Upper lobe of left lung (tissue), 5 donors: ENCODE results near the genes TNFSF4 and ANKRD45.

- PRO-cap, 2 experiments = no peak in any of the 2 experiments
- RAMPAGE, long total RNA, 4 experiments = start-site peak on the plus strand in 2 of 4 experiments, at chr1:171532289-171532754 at its widest, 18 to 517 reads per replicate
Observed at GRCh38 chr1:171532196-171532994, 47.1 kb downstream of the PRRC2C start.

DNA sequence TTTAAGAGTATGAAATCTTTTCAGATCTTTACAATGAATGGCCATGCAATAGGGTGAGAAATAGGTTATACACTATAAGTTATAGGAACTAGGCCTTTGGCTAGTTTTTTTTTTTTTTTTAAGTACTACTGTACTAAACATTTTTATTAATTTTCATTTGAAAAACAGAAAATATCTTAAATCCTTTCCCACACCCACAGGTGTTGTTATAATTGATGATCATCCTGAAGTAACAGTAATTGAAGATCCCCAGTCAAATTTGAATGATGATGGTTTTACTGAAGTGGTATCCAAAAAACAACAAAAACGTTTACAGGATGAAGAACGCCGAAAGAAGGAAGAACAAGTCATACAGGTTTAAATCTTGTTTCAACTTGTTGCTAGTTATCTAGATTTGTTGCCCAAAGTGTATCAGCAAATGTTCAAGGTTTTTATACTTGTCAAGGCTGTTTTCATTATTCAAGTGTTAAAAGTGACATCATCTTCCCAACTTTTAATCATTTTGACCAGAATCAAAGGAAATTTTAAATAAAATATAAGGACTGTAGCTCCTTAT is 64.6 kb downstream of the PRRC2C start:
- PRO-cap, 2 experiments = no peak in any of the 2 experiments
- RAMPAGE, long total RNA, 4 experiments = start-site peak on the plus strand in 1 of 4 experiments, centred at position 205 of the sequence, 25 reads per replicate

- PRO-cap, 2 experiments = no peak in any of the 2 experiments
- RAMPAGE, long total RNA, 4 experiments = no peak in any of the 4 experiments
Observed at GRCh38 chr1:171655325-171655984, 3.0 kb upstream of the MYOC start.

GRCh38 chr1:172109074-172110025 is 268.1 kb downstream of the DNM3 start:
- PRO-cap, 2 experiments = no peak in any of the 2 experiments
- RAMPAGE, long total RNA, 4 experiments = no peak in any of the 4 experiments

DNA sequence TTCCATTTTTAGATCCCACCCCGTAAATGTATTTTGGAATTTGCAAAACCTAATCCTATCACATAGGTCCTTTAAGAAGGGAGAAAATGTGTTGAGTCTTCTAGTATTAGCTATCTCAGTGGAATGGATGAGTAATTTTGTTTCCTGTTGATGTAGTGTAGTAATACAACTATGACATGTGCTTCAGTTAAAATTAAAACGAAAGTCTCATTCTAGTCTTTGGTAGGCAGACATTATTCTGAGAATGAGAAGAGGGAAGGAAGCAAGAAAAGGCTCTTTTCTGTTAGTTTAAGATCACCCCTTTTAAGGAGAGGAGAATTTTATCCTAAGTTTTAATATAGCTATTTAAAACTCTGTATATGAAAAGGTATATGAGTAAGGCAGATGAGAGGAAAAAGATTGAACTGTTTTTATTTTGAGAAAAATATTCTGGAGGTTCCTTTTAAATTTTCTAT is 265.8 kb upstream of the C1orf105 start:
- PRO-cap, 2 experiments = peak in 2 of 2 experiments; most common plus-strand start position 236 of the sequence (in 2); most common minus-strand start position 120 of the sequence (in 1)
- RAMPAGE, long total RNA, 4 experiments = no peak in any of the 4 experiments

DNA sequence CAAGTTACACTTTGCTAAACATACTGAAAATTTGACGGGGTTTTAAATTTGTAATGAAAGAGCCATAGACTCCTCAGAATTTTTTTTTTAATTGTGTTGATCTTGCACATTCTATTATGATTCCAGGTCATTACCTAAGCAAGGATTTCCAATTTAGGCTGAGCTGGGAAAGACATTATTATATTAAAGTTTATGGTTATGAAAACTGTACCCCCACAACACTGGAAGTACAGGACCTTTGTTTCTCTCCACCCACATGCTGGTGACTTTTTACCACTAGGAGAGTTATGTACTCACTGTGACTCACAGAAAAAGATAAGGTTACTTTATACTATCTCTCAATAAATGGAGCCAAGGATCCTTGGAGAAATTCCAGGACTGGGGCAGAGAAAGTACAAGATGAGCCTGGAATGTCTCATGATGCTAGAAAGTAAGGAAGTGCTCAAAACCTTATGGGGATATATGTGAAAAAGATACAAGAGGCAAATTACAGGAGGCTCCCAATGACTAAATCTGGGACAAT is 64.0 kb upstream of the C1orf105 start:
- PRO-cap, 2 experiments = no peak in any of the 2 experiments
- RAMPAGE, long total RNA, 4 experiments = no peak in any of the 4 experiments

GRCh38 chr1:172390650-172391476 is 29.6 kb upstream of the C1orf105 start:
- PRO-cap, 2 experiments = no peak in any of the 2 experiments
- RAMPAGE, long total RNA, 4 experiments = no peak in any of the 4 experiments

- PRO-cap, 2 experiments = peak in 2 of 2 experiments; most common plus-strand start chr1:172532538 (in 2); most common minus-strand start chr1:172532414 (in 2)
- RAMPAGE, long total RNA, 4 experiments = start-site peak on the minus strand in 1 of 4 experiments, at chr1:172532398-172532445 at its widest, 7 reads per replicate
Observed at GRCh38 chr1:172531999-172532717, 792 bp upstream of the SUCO start.

DNA sequence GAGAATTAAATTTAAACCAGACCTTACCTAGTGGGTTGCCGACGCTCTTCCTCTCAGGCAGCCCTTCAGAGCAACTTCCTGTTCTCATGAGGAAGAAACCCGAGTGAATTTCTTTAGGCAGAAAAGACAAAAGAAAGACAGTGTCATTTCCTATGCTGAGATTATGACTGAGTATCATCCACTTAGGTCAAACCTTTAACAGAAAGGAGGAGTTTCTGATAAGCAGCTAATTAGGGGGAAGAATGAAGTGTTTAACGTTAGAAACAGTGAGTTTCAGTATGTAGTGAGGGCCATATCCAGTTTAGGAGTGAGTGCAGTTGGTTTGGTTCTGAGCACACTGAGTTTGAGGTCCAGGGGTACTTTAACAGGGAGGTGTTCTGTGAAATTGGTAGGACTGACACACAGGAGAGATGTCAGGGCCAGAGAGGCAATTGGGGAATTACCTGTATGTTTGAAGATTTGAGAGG is 38.7 kb downstream of the FASLG start:
- PRO-cap, 2 experiments = no peak in any of the 2 experiments
- RAMPAGE, long total RNA, 4 experiments = no peak in any of the 4 experiments

GRCh38 chr1:172746245-172746667 is 87.4 kb downstream of the FASLG start:
- PRO-cap, 2 experiments = no peak in any of the 2 experiments
- RAMPAGE, long total RNA, 4 experiments = no peak in any of the 4 experiments

DNA sequence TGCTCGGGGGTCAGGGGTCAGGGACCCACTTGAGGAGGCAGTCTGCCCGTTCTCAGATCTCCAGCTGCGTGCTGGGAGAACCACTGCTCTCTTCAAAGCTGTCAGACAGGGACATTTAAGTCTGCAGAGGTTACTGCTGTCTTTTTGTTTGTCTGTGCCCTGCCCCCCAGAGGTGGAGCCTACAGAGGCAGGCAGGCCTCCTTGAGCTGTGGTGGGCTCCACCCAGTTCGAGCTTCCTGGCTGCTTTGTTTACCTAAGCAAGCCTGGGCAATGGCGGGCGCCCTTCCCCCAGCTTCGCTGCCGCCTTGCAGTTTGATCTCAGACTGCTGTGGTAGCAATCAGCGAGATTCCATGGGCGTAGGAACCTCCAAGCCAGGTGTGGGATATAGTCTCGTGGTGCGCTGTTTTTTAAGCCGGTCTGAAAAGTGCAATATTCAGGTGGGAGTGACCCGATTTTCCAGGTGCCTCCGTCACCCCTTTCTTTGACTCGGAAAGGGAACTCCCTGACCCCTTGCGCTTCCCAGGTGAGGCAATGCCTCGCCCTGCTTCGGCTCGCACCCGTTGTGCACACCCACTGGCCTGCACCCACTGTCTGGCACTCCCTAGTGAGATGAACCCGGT is 64.0 kb downstream of the TNFSF18 start:
- PRO-cap, 2 experiments = no peak in any of the 2 experiments
- RAMPAGE, long total RNA, 4 experiments = no peak in any of the 4 experiments

DNA sequence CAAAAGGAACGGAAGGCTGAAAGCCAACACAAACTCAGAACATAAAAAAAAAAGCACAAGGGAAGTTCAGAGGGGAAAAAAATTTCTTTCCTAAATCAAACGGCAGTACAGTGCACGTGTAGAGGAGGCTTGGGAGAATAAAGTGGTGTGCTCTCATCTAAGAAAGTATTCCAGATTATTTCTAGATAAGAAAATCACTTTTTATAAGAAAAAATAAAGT is 256 bp upstream of the TNFSF18 start:
- PRO-cap, 2 experiments = no peak in any of the 2 experiments
- RAMPAGE, long total RNA, 4 experiments = no peak in any of the 4 experiments

DNA sequence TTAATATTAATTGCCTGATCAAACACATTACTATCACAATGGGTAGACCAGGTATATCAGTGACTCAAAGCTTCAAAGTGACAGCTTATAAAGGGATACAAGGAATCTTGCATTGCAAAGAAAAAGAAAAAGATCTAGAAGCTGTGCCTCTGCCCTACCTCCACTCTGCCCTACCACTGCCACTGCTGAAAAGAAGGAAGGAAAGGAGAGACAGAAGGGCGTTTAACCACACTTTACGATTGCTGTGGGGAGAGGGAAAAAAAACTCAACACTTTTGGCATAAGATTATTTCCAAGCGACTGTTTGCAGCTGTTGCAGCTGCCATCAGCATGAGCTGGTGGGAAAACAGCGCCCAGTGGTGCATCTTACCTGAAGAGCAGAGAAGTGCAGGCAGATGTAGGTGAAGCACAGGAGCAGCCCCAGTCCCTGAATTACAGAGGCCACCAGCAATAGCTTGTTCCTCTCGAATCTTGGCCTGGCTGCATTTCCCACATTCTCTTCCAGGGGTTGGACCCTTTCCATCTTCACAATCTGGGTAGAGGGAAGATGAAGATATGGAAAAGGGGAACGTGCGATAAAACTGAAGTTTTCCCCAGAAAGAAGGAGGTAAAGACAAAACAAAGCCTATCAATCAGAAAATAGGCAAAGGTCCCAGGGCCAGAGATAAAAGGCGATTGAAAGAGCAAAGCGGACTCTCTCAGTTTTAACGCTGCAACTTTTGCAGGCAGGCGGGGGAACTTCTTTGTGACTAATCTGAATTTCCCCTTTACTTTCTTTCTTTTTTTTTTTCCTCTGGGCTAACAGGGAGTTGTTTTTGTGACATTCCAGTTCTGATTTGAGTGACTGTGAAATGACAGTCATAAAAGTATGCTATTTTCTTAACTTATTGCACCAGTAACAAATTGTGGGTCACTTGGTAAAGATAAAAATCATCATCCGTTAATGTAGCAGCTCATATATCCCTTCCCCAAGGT is at the start of gene TNFSF4:
Gene TNFSF4, minus strand, starts transcription at position 677 of the 974 bp plus-strand sequence.
- PRO-cap, 2 experiments = no peak in any of the 2 experiments
- RAMPAGE, long total RNA, 4 experiments = no peak in any of the 4 experiments

GRCh38 chr1:173473546-173473915 is 3.6 kb upstream of the PRDX6 start:
- PRO-cap, 2 experiments = no peak in any of the 2 experiments
- RAMPAGE, long total RNA, 4 experiments = no peak in any of the 4 experiments

GRCh38 chr1:173475056-173475666 is 2.0 kb upstream of the PRDX6 start:
- PRO-cap, 2 experiments = no peak in any of the 2 experiments
- RAMPAGE, long total RNA, 4 experiments = no peak in any of the 4 experiments

GRCh38 chr1:173477431-173478457 is 609 bp downstream of the PRDX6 start:
- PRO-cap, 2 experiments = peak in 2 of 2 experiments; most common plus-strand start chr1:173478302 (in 1); most common minus-strand start chr1:173478063 (in 1)
- RAMPAGE, long total RNA, 4 experiments = start-site peak on the minus strand in 1 of 4 experiments, at chr1:173478062-173478397 at its widest, 8 reads per replicate

- PRO-cap, 2 experiments = no peak in any of the 2 experiments
- RAMPAGE, long total RNA, 4 experiments = no peak in any of the 4 experiments
Observed at GRCh38 chr1:173481189-173481769, 4.1 kb downstream of the PRDX6 start.

GRCh38 chr1:173488361-173489158 is 11.4 kb downstream of the PRDX6 start:
- PRO-cap, 2 experiments = no peak in any of the 2 experiments
- RAMPAGE, long total RNA, 4 experiments = no peak in any of the 4 experiments

DNA sequence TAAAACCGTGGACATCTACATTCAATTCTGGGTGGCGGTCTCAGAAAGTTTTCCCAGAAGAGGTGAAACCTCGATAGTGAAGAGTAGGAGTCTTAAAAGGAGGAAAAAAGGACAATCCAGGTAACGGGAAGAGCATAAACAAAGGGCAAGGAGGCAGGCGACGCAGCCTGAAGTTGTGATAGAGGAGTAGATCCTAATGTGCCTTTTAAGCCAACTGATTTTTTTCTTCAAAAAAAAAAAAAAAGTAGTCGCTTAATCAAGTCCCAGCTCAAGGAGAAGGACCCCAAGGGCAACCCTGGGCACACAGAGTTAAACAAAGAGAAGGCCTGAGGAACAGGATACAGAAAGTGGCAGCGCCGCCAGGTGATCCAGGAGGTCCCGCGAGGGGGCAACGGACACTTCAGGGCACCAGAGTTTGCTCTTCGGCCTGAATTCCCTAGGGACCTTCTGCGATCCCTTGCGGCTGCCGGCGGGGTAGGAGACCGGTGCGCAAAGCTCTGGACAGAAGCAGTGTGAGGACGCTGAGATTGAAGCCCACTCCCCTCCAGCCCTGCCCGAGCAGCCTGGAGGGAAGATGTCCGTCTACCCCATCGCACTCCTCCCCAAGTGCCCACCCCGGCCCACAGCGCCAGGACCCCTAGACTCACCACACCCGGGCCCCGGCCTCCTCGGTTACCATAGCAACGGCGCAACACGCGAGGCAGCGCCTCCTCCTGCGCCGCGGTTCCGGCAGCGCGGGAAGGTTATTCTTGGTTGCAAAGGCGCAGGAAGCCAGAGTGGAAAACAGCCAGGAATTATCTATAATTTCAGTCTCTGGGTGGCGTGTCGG is at the start of gene ANKRD45:
Gene ANKRD45, minus strand, starts transcription at position 682 of the 829 bp plus-strand sequence.
- PRO-cap, 2 experiments = no peak in any of the 2 experiments
- RAMPAGE, long total RNA, 4 experiments = start-site peak on the minus strand in 4 of 4 experiments, centred at positions 671 to 681 of the sequence, 15 to 38 reads per replicate

DNA sequence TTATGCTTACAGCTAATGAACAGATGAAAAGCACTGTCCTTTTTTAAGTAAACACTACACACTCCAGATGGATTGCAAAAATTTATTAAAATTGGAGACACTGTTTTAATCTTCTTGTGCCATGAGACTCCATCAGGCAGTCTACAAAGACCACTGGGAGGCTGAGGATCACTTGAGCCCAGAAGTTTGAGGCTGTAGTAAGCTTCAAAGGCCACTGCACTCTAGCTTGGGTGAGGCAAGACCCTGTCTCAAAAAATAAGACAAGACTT is 4.4 kb upstream of the ZBTB37 start:
- PRO-cap, 2 experiments = no peak in any of the 2 experiments
- RAMPAGE, long total RNA, 4 experiments = no peak in any of the 4 experiments